Left common carotid artery plus branches (tissue), 1 donor: ENCODE results near the gene ILDR2.

GRCh38 chr1:166878506-166878882, 2.4 kb upstream of the TADA1 start:
- PRO-cap, result no peak

DNA sequence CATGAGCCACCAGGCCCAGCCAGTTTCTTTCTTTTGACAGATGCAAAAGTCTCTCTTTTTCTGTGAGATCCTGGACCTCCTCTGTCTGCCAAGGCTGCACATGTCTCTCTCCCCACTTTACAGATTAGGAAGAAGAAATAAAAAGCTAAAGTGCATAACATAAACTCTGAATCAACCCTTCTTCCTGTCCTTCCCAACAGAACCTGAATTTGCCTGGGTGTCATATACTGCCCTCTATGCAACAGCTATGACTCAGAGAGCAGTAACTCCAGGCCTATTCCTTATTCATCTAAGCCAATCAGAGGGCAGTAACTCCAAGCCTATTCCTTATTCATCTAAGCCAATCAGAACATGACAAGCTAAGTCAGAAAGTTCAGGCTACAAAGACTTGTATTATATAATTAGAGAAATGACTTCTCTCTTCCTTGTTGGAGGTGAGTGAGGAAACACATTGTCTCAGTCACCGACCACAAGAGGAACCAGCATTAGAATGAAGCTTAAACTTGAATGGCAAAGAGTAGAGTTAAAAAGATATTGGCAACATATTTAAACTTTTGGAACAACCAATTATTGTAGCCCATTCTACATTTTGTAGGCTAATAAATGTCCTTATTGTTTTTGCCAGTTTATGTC, 26.2 kb upstream of the TADA1 start:
- PRO-cap, result no peak

GRCh38 chr1:166975254-166976141, at the start of gene ILDR2:
Gene ILDR2 (minus strand): TSS chr1:166975540.
- PRO-cap, result unidirectional peak, plus-strand start at chr1:166975549

DNA sequence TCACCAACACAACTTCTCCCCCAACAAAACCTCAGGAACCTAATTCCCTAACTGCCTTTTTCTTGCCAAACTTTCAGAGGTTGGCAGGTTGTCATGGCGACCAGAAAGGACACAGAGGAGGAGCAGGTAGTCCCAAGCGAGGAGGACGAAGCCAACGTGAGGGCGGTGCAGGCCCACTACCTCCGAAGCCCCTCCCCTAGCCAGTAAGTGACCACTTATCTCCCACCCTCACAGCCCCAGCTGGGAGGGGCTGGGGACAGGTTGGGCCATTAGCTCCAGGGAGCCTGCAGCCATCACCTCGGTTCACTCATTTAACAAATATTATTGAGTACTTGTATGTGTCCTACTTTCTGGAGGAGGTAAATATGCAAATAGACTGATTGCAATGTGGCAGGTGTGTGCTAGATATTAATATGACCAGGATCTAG, 896 bp downstream of the STYXL2 start:
- PRO-cap, result no peak

DNA sequence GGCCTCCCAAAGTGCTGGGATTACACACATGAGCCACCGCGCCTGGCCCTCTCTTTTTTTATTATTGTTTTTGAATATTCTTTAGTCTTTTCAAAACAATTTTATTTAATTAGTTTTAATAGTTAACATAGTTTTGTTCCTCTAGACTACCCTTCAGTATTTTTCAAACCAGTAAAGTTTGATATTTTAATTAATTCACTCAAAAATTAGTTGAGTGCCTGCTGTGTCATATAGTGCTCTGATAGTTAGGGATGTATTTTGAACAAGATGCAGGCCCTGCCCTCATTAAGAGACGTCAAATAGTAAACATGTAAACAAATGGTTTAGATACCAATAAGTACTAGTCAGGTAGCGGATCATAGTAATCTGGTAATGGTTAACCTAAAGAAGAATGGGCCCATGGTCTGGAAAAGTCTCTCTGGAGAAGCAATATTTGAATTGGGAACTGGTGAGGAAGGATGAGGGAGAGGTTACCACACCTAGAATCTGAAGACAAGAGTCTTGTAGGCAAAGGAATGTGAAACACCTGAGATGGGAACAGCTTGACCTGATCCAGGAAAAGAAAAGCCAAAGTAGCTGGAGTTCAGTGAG, 136.4 kb downstream of the CD247 start:
- PRO-cap, result no peak

DNA sequence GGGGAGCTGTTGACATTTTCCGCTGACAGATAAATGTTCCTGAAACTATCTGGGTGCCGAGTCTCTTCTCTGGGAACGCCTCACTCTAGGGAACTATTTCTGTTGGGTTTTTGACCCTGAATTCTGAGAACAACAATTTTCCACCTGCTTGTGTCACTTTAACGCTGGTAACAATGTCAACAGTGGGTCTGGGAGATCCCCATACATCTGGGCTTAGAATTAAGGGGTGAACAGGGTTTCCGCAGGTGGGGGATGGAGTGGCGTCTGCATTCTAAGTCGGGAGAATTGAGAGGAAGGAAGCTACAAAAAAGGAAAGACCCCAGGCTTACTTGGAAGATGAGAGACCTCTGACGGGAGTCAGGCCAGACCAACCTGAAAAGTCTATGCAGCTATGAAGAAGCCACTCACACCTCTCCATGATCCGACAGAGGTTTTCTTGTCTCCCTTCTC, 8.7 kb downstream of the CD247 start:
- PRO-cap, result no peak

- PRO-cap, result no peak
Measured at GRCh38 chr1:167541097-167542455, 12.0 kb downstream of the CREG1 start.

DNA sequence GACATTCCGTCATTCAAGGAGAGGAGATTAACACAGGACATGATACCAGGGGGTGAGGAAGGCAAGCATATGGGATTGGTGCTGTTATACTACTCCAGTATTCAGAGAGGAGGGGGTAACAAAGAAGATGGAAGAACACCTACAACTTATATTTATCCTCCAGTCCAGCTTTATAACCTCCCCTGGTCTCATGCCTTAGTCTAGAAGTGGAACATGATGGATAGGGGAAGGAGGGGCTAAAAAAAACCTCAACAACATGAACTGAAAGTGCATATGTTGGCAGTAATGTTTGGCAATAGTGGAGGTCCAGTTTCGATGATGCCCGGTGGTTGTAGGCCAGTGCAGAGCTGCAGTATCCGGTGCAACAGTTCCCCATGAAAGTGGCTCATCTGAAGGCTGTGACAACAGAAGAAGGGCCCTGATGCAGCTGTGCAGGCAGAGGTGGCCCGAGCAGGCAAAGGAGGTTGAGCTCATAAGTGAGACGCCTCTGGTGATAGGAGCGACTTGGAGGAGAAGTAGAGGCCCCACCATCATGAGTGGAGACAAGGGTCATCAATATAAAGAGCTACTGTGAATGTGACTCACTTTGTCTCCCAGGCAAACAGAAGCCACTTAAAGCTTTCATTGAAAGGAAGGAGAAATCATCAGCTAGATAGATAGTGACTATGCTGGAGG, 10.0 kb upstream of the CREG1 start:
- PRO-cap, result no peak

DNA sequence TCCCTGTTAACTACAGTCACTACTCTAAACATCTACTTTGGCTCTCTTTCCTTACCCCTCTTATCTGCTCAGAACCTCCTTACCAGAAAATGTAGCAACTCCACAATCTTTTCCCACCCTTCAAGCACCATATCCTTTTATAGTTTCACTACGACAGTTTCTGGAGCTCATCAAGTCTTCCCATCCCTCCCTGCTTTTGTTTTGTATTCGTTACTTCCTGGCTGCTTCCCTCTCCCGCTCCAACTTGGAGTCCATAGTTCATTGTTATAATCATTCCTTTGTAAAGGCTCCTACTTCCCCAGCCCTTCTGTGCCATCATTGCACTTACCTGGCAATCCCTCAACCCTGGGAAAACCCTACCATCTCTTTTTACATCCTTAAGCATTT, 18.0 kb downstream of the MPZL1 start:
- PRO-cap, result no peak

DNA sequence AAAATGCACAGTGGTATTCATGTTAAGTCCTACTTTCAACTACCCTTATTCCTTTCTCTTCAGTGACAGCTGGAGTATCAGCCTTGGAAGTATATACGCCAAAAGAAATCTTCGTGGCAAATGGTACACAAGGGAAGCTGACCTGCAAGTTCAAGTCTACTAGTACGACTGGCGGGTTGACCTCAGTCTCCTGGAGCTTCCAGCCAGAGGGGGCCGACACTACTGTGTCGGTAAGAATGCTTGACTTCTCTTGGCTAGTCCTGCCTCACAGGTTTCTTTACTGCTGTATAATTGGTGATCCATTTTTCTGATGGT, 43.7 kb downstream of the MPZL1 start:
- PRO-cap, result no peak

DNA sequence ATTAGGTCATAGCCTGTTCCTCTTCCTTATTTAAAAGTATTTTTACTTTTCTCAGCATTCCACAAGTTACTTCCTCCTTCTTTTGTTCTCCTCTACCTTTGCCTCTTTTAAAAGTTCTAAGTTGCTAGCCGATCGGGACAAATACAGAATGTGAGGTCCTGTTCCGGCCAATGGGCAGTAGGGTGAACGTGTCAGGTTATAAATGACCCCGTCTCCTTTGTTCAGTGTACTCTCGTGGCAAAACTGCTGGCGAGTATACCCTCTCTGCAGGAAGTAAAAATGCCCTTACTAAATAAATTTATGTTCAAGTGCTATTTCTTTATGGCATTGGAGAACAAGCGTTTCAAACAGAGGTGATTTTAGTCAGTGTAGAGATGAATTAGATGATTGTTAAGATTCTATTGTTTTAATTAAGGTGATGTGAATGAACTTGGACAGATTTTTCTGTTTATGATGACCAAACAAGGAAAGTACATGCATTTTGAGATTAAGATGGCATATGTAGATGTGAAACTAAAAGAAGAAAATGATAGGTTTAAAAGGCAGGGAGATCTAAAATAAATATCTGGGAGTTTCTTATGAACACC, 2.4 kb downstream of the ADCY10 start:
- PRO-cap, result no peak

GRCh38 chr1:168026193-168026995, 89.5 kb upstream of the MPC2 start:
- PRO-cap, result no peak

DNA sequence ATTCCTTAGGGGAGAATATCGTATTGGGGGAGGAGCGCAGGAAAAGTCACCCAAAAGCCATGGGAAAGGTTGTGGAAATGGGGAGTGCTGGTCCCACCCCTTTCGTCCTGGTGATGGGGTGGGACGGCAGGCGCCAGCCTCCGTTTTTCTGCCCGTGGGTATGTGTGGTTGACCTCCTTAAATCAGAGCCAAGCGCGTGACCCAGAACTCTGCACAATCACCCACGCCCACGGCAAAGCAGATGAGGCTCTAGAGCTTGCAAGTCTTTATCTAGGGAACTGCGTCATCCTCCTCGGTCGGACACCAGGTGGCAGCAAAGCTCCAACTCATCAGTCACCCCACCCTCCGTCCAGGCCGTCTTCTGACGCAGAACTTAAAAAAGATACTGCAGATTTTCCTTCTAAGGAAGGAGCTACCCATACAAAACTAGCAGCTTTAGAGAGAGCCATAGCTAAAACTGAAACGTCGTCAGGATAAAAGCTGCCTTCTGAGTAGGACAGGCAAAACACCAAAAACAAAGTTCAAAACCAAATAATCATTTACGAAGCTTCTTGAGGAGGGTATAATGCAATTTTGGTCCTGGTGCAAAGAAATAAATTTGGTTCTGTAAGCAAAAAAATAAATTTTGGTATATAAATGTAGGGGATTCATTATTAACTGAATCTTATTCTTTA, 62.0 kb downstream of the TBX19 start:
- PRO-cap, result no peak

DNA sequence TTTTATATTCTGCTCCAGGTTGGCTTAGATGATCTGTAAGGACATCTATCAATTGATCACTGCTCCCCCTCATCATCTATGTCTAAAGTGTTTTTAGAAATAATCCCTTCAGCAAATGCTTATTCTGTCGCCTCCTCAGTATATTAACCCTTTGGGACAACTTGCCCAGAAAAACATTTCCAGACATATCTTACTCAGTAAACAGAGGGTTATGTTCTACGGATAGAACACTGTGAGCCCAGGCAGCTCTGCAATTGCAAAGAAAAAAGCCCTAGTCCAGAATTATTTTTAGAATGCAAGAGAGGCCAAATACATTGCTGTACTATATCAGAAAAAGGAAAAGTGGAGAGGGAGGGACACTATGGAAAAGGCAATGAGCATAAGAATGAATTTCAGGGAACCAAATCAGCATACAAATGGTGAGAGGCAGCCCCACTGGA, 115.9 kb downstream of the XCL2 start:
- PRO-cap, result no peak

- PRO-cap, result no peak
Measured at GRCh38 chr1:168443909-168444420, 99.8 kb downstream of the XCL2 start.

GRCh38 chr1:169019358-169019683, 87.2 kb upstream of the ATP1B1 start:
- PRO-cap, result no peak

DNA sequence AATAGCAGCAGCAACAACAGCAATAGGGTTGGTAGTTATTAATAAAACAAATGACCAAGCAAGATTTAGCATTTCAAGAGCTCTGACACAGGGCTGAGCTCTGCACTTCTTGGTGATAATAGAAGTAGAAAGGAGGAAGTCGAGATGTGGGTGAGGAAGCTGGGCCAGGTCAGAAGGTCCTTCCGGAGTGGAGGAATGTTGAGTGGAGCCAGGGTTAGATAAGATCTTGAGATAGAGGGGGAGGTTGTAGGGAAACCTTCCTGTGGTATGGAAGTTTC, 45.6 kb upstream of the ATP1B1 start:
- PRO-cap, result no peak

- PRO-cap, result no peak
Measured at GRCh38 chr1:169100923-169101122, 5.7 kb upstream of the ATP1B1 start.

GRCh38 chr1:169117241-169117974, 10.9 kb downstream of the ATP1B1 start:
- PRO-cap, result no peak

GRCh38 chr1:169131247-169131699, 24.8 kb downstream of the ATP1B1 start:
- PRO-cap, result no peak